Right ventricle myocardium (tissue), 1 donor: ENCODE results near the gene SMAP1.

DNA sequence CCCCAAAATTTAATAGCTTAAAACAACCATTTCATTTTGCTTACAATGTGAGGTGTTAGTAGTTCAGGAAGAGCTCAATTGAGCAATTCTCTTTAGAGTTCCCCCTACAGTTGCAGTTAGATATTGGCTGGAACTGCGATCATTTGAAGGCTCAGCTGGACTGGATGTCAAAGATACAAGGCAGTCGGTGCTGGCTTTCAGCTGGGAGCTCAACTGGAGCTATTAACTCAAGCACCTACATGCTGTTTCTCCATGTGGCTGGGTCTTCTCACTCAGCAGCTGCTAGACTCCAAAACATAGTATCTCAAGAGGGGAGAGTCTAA, 96.0 kb upstream of the PTP4A1 start:
- PRO-cap, 2 experiments = no peak in any of the 2 experiments

DNA sequence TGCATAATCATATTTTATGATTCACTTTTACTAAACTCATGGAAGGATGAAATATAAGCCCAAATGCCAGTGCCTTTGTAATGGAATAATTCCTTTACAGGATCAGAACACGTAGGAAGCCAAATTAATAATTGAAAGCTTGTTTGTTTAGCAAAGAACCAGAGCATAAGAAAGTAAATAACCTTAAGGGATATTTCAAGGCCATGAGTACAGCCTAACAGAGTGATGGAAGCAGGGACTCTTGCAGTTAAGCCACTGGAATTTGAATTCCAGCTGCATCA, 11.4 kb upstream of the PTP4A1 start:
- PRO-cap, 2 experiments = no peak in any of the 2 experiments

DNA sequence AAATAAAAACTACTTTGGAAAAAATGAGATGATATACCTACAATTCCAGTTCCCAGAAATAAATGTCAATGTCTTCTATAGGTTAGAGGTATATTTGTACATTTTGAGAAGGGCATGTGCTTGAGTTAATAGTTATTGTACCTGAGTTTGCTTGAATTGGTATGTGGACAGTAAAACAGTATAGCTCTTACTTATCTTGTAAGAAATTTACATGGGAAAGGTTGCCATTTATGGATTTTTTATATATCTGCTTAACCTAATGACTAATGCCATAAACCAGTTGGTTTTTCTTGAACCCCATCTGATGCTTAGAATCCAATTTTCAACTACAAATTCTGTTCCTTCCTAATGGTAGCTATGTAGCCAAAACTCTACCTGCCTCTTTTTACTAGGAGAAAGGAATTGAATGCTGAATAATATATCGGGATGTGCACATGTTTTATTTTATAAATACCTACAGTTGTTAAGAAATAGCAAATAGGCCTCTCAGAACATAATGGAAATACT, 4.8 kb downstream of the PTP4A1 start:
- PRO-cap, 2 experiments = no peak in any of the 2 experiments

DNA sequence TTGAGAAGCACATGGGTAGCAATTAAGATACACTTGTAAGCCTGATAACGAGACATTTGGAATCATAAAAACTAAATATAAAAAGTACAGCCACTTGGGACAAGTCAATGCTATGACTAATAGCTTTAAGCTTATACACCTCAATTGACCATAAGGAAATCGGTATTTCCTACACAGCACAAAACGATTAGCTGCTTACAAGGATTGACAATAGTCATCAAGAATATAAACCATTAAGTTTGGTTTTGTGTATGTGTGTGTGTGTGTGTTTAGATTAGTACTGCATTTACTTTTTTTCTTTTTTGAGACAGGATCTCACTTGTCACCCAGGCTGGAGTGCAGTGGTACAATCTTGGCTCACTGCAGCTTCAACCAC, 12.0 kb downstream of the PTP4A1 start:
- PRO-cap, 2 experiments = no peak in any of the 2 experiments

DNA sequence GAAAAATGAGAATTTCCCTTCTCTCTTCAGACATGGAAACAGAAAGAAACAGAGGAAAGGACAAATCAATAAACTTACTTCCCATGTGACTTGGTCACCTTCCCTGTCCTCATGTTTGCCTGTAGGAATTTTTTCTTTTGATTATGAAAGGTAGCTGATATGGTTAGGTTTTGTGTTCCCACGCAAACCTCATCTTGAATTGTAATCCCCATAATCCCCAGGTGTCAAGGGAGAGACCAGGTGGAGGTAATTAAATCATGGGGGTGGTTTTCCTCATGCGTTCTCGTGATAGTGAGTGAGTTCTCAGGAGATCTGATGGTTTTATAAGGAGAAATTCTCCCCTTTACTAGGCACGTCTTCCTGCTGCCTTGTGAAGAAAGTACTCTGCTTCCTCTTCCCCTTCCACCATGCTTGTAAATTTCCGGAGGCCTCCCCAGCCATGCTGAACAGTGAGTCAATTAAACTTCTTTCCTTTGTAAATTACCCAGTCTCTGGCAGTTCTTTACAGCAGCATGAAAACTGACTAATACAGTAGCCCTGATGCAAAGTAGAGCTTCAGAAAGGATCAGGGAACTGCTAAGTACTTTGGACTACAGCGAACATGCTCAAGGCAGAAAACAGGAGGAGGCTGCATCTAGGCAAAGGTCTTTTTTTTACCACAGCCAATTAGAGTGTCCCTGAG, 170.0 kb downstream of the PHF3 start:
- PRO-cap, 2 experiments = no peak in any of the 2 experiments

DNA sequence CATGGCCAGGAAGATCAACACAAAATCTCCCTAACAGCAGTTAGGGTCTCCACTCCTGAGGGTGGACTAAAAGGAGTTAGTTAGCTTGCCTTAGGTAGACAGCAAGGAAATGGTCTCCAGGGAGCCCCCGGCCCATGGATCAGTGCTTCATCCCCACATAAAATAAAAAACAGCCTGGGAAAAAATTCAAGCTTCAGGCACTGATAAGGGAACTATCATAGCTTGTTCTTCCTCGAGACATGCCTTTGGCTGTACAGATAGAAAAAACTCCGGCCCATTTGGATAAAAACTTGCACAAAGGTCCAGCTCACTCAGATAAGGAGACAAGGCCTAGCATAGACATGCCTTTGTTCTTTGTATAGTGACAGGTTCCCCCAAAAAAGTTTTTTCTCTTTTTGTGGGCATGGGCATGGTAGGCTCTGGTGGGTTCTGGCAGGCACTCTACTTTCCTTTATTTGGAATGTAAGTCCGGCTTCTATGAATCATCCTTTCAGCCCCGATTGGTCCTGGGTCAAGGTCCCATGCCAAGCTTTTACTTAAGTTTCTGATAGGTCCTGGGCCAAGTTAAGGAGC, 230.7 kb upstream of the EYS start:
- PRO-cap, 2 experiments = no peak in any of the 2 experiments

GRCh38 chr6:66329133-66329332, 622.0 kb upstream of the EYS start:
- PRO-cap, 2 experiments = peak in 2 of 2 experiments; most common minus-strand start chr6:66329193 (in 2)

DNA sequence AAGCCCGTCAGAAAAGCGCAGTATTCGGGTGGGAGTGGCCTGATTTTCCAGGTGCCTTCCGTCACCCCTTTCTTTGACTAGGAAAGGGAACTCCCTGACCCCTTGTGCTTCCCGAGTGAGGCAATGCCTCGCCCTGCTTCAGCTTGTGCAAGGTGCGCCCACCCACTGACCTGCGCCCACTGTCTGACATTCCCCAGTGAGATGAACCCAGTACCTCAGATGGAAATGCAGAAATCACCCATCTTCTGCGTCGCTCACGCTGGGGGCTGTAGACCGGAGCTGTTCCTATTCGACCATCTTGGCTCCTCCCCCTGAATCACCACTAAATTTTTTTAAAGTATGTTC, 351.6 kb downstream of the LMBRD1 start:
- PRO-cap, 2 experiments = no peak in any of the 2 experiments

- PRO-cap, 2 experiments = no peak in any of the 2 experiments
Measured at GRCh38 chr6:69881353-69881768, 15.0 kb downstream of the COL19A1 start.

- PRO-cap, 2 experiments = no peak in any of the 2 experiments
Measured at GRCh38 chr6:70394422-70395348, 18.6 kb upstream of the FAM135A start.

GRCh38 chr6:70667515-70668763, at the start of gene SMAP1:
TSS of gene SMAP1 (plus strand) at chr6:70667883.
- PRO-cap, 2 experiments = peak in 2 of 2 experiments; most common plus-strand start chr6:70667918 (in 2); most common minus-strand start chr6:70667713 (in 2)

DNA sequence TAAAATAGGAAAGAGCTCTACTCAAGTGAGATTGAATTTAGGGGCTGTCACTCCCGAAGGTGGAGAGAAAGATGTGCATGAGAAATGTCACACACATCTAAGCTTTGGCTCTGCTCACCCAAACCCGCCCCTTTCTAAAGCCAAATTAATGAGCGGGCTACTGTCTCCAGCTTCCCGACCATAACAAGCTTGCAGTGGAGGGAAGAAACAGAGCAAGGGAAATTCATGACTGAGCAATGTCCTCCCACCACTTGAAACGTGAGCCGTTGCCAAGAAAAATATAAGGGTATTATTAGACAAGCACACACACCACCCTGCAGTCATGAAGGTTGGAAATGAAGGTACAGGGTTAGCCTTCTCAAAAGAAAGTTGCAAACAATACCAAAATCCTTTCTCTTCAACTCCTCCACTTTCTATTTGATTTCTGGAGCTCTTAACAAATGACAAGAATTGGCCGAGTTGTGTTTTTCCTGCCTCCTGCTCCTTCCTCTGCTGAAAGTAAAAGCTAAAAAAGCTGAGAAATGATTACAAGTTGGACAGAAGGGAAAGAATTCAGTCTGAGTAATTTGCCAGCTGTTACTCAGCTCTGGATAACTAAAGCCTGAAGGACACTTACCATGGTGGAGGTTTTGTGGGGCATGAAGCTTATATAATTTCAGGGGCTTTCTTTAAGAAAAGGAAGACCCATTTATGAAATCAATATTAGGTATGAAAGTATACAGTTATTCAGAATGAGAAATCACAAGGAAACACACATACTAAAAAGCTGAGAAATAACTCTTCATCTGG, 151.1 kb upstream of the B3GAT2 start:
- PRO-cap, 2 experiments = no peak in any of the 2 experiments

DNA sequence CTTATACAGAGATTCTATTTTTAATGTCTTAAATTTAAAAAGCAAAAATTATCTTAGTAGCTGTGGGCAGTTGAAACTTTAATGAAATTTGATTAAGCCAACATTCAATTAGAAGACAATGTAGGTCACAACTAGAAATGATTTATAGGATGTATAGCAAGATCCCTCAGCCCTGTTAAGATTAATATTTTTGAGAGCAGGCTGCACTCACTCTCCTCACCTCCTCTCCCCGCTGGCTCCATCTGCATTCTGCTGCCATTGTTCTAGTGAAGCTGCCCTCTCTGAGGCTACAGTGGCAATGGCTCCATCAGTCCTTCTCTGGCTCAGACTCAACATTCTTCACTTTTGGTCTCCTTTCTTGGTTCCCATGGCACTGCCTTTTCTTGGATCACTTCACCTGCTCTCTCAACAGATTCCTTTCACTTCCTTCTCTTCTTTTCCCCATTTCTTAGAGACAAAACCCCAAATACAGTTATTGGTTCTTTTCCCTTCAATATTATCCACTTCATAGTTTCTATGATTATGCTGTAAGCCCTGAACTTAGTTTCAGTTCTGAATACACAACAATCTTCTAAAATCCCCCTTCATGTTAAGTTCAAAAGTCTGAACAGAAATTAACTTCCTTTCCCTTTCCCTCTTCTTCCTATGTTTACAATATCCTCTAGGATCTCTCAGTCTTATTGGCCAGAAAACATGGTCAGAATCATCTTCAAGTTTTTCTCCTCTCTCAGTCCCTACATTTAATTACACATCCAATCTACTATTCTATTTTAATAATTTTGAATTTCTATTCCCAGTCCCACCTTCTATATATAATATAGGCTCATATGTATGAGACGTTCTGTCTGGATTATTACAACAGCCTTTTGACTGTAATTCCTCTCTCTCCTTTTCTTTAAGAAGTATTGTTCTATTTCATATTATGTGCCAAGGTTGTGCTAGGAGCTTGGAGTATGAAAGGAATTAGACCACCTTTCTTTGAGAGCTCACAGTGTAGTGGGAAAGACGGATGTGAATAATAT, 57.7 kb downstream of the OGFRL1 start:
- PRO-cap, 2 experiments = no peak in any of the 2 experiments

DNA sequence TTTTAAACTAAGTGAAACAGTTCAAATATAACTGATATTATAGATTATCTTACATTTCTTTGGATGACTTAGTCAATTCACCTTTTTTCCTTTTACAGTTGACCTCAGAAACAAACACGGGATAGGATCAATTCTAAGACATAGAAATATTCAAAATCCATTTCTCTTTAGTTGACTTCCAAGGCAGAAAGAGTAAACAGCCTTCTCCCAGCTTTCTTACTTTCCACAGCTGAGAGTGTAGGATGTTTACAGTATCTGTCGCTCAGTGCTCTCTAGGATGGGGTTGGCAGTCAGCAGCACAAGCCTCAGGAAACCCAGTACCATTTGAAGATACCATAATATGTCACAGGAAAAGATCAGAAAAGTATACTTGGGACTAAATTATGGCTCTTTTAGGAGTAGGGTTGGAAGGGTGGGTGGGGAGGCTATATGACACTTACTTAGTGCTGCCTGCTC, 88.2 kb downstream of the OGFRL1 start:
- PRO-cap, 2 experiments = peak in 2 of 2 experiments; most common minus-strand start position 252 of the sequence (in 2)

DNA sequence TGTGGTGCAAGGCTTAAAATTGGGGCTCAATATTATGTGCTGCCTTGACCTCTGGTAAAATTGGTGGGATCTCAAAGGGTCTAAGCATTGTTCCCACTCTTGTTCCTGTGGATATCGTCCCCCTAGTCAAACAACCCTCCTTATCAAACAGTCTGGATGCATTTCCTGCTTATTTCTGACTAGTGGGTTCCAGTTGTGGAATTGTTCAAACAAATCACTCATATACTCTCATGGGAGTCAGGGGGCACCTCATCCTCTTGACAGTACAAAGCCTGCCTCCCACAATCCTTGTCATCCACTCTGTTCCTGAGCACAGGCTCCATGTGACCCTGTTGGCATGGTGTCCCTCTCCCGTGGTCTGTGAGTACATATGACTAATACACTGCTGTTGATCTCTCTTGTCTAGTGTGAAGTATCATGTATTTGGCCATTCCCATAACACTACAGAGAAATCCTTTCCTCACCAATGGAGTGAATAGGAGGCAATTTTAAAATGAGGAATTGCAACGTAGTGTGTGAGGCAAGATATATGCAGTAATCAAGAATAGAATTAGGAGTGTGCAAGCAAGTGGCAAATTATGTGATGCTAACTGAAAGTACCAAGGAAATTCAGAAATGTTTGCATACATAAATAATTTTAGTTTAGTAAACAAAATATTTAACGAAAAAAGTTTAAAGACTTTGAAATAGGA, 185.3 kb downstream of the OGFRL1 start:
- PRO-cap, 2 experiments = no peak in any of the 2 experiments

GRCh38 chr6:72861981-72862703, 240.3 kb downstream of the KCNQ5 start:
- PRO-cap, 2 experiments = no peak in any of the 2 experiments

DNA sequence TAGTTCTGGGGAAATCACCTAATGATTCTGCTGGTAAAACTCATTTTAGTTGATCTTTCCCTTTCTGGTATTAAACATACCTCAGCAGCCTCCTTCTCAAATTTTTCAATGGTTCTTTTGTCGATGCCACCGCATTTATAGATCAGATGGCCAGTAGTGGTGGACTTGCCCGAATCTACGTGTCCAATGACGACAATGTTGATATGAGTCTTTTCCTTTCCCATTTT, 1.1 kb downstream of the EEF1A1 start:
- PRO-cap, 2 experiments = no peak in any of the 2 experiments

GRCh38 chr6:73747202-73747504, 51.1 kb downstream of the CD109 start:
- PRO-cap, 2 experiments = no peak in any of the 2 experiments

DNA sequence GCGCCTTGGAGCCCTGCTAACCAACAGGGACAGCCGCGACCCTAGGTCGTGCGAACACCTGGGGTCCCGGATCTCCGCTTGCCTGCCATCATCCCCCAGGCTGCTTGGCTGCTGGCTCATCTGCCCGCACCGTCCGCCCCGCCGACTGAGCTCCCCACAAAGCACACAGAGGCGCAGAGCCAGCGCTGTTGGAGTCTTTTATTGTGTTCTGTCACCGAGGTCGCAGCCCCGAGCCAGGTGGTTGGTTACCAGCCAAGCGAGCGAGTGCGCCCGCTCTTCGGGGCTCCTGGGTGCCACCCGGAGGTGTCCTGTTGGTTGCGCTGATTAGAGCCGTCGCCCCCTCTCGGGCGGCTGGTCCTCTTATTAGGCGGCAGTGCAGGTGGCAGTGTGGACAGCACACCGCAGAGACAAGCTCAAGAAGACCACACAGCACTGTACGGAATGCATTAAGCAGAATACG, 3.8 kb downstream of the COL12A1 start:
- PRO-cap, 2 experiments = no peak in any of the 2 experiments

GRCh38 chr6:75212027-75212528, 6.2 kb upstream of the COL12A1 start:
- PRO-cap, 2 experiments = no peak in any of the 2 experiments